ENCODE results near the gene CCDC60.

DNA sequence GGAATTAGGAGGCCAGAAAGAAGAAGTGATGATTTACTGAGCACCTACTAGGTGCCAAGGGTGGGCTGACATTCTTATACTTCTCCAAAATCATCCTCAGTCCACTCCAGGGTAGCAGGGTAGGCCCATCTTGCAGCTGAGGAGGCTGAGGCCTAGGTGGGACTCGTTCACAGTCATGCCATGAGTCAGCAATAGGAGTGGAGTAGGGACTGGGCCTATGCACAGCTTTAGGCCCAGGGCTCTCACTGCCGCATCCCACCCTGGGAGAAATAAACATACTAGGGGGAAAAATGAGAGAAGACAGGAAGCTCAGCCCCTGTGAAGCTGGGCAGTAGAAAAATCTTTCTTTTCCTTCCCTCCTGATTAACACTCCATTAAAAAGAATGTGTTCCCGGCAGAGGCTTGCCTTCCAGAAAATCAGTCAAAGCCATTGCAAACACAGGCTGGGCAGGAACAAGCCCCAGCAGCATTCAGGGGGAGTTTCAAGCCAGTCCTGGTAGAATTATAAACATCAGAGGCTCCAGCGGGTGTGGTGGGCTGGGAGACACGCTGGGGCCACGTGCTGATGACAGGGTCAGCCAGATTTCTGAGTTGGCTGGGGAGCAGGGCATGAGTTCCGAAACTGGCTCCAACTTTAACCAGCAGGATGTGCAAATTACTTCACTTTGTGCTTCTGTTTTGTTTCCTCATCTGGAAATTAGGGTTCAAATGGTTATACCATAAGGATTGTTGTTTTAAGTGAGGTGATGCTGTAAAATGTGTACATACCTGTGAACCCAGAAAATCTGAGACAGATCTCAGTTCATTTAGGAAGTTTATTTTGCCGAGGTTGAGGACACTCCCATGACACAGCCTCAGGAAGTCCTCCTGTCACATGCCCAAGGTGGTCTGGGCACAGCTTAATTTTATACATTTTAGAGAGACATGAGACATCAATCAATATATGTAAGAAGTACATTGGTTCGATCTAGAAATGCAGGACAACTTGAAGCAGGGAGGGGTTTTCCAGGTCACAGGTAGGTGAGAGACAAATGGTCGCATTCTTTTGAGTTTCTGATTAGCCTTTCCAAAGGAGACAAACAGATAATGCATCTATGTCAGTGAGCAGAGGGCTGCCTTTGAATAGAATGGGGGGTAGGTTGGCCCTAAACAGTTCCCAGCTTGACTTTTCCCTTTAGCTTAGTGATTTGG is 2.0 kb downstream of the HSPB8 start:
- RRBS = no CpG with 5 or more reads among the region's 10 CpGs
CAGE:
- cytosol, long polyA plus RNA = no peak
- long polyA plus RNA = no peak
- nucleus, long polyA plus RNA = no peak

DNA sequence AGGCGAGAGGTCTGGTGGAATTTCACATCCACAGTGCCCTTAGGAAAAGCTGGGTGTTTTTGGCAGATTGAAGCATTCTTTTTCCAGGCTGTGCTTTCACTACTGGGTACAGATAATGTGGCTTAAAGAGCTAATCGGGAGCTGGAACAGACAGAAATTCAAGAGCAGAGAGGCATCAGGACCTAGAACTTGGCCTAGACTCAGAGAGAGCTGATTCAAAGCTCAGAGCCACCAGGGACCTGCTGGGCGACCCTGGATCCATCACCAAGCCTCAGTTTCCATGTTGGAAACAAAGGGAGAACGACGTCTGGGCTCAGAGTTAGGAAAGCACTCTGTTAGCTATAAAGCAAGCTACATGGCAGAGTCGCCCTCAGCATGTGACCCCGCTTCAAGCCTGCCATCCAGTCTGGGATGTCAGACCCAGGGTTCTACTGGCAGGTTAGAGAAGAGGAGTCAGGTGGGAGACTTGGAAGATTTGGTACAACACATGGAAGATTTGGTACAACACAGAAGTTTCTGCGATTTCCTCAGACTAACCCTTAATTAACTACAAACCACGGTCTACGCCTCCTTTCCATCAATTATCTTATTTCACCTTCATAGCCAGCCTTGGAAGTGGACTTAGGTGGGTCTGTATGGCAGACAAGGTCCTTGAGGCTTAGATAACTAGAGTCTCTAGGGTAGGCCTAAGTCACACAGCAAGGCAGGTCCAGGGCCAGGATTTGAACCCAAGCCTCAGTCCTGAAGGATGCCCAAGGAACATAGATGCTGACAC is 7.7 kb downstream of the HSPB8 start:
- RRBS = no CpG with 5 or more reads among the region's 10 CpGs
CAGE:
- cytosol, long polyA plus RNA = no peak
- long polyA plus RNA = no peak
- nucleus, long polyA plus RNA = no peak

DNA sequence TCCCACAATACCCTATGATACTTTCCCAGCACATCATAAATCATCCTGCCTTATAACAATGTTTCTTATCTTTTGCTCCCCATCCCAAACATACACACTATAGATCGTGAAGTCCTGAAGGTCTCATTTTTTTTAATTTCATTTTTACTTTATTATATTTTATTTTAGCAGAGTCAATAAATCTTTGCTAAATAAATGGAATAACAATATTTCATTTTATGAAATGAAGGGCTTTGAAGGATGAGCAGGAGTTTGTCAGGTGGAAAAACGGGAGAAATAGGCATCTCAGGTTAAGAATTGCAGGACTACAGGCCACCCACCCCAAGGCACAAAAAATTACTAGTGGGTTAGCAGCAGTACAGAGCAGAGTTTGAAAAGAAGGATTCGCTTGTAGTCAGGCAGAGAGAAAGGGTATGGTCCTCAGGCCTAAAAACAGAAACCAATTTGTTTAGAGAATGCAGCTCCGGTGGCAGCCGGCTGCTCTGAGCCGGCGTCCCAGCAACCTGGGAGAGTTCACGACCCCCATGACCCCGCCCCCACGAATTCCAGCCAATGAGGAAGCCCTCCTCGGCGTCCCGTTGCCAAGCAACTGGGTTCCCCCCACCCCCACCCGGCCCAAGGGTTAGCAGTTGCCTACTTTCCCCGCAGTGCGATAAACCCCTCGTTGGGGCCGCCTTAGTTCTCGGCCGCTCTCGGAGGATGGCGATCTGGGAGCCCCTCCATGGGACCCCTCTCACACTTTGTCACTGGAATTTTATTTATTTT is at the start of gene CCDC60:
Gene CCDC60 (plus strand): TSS at position 645 of the 765 bp plus-strand sequence.
- RRBS = no CpG with 5 or more reads among the region's 22 CpGs
CAGE:
- cytosol, long polyA plus RNA = no peak
- long polyA plus RNA = no peak
- nucleus, long polyA plus RNA = no peak

GRCh38 chr12:119334850-119335348 is 370 bp downstream of the CCDC60 start:
- RRBS = no CpG with 5 or more reads among the region's 10 CpGs
CAGE:
- cytosol, long polyA plus RNA = no peak
- long polyA plus RNA = no peak
- nucleus, long polyA plus RNA = no peak

DNA sequence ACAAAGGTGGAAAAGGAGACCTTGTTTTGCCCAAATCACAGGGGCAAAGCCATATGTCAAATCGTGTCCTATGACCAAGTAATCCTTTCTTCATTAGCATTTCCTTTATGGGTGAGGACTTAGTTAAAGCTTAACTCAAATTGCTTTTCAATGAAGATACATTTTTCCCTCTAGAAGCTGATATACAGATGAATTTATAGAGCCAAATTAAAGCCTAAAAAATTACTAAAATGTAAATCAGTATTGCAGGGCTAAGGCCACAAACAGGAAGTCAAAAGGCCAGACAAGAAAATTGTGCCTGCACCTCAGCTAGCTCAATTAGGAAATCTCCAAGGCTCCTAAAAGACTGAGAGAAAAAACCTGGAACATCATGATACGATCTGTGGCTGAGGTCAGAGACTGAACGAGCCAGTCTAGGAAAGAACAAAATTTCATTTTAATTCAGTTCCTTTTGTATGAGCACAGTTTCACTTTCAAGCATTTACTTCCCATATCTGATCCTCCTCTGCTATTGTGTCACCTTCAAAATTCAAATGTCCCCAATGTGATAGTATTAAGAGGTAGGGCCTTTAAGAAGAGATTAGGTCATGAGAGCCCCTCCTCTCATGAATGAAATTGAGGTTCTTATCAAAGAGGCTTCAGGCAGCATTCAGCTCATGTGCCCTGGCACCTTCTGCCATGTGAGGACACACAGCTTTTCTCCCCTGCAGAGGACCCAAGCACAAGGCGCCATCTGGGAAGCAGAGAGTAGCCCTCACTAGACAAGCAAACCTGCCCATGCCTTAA is 14.7 kb downstream of the PRKAB1 start:
- RRBS = no CpG with 5 or more reads among the region's 4 CpGs
CAGE:
- cytosol, long polyA plus RNA = no peak
- long polyA plus RNA = no peak
- nucleus, long polyA plus RNA = no peak

DNA sequence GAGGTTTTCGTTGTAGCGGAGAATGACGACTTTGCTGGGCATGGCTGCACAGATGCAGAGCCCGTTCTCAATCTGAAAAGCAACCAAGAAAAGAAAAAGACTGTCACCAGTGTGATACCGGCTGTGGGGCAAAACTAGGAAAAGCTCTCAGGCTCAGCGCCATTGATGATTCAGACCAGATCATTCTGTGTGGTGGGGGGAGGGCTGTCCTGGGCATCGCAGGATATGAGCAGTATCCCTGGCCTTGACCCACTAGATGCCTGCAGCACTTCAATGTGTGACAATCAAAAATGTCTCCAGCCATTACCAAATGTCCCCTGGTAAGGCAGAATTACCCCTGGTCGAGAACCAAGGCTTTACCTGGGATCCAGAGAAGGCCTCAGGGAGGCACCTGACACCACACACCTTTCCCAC is 36.5 kb downstream of the PRKAB1 start:
- RRBS = no CpG with 5 or more reads among the region's 8 CpGs
CAGE:
- cytosol, long polyA plus RNA = no peak
- long polyA plus RNA = no peak
- nucleus, long polyA plus RNA = no peak

- RRBS = no CpG with 5 or more reads among the region's 10 CpGs
CAGE:
- cytosol, long polyA plus RNA = no peak
- long polyA plus RNA = no peak
- nucleus, long polyA plus RNA = no peak
These were observed 52.4 kb downstream of the BICDL1 start for GRCh38 chr12:120041357-120041985.

GRCh38 chr12:120069239-120069860 is 47.2 kb downstream of the RAB35 start:
- RRBS = no CpG with 5 or more reads among the region's 7 CpGs
CAGE:
- cytosol, long polyA plus RNA = no peak
- long polyA plus RNA = no peak
- nucleus, long polyA plus RNA = no peak

DNA sequence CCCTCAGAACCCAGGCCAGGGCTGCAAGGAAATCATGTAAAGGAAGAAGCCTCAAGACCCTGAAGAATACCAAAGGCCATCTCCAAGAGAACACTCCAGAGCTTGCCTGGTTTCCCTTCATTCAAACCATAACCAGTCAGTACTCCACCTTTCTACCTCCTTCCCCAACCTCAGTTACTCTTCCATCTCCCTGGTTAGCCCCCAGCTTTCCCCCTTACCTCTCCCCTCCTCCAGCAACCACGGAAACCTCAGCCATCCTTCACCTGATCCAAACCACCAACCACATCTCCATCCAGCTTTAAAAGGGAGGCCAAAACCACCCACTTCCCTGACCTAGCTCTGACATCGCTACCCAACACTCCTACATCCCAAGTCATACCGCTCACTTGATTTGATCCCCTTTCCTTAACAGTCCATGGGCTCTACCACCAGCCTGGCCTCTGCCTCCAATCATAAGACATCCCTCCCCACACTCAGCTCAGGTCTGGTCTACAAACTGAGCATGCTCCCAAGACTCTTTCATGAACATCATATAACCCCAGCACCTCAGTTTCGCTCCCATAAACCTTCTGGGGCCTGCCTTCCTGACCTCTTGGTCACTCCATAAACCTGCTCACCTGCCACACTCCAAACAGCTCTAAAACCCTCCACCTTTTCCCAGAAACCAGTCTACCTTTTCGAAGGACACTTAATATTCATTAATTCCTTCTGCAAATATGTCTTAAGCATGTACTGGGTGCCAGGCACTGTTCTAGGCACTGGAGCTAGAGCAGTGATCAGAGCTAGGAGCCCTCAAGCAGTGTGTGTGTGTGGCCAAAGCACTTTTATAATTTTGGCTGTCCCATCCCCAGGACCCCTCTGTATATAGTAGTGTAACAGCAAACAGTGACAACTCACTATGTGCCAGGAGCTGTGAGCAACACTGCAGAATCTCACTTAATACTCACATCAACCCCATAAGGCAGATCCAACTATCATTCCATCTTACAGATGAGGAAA is 1.3 kb downstream of the RAB35 start:
- RRBS = no CpG with 5 or more reads among the region's 5 CpGs
CAGE:
- cytosol, long polyA plus RNA = no peak
- long polyA plus RNA = no peak
- nucleus, long polyA plus RNA = no peak

DNA sequence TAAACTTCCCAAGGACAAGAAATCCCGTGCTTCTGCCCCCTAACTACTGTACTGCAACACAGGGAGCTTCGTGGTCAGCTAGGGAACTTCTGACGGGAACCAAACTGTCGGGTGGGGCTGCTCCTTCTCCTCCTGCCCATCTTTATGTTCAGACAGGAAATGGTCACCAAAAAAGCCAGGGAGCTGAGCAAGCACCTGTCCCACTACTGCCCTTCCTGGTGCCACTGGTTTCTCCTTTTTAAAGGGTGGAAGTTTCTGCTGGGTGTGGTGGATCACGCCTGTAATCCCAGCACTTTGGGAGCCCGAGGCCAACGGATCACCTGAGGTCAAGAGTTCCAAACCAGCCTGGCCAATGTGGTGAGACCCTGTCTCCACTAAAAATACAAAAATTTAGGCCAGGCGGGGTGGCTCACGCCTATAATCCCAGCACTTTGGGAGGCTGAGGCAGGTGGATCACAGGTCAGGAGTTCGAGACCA is 26.6 kb downstream of the PXN start:
- RRBS = no CpG with 5 or more reads among the region's 10 CpGs
CAGE:
- cytosol, long polyA plus RNA = no peak
- long polyA plus RNA = no peak
- nucleus, long polyA plus RNA = no peak

GRCh38 chr12:120249179-120249526 is 16.4 kb downstream of the PXN start:
- RRBS = no CpG with 5 or more reads among the region's 2 CpGs
CAGE:
- cytosol, long polyA plus RNA = no peak
- long polyA plus RNA = no peak
- nucleus, long polyA plus RNA = no peak

DNA sequence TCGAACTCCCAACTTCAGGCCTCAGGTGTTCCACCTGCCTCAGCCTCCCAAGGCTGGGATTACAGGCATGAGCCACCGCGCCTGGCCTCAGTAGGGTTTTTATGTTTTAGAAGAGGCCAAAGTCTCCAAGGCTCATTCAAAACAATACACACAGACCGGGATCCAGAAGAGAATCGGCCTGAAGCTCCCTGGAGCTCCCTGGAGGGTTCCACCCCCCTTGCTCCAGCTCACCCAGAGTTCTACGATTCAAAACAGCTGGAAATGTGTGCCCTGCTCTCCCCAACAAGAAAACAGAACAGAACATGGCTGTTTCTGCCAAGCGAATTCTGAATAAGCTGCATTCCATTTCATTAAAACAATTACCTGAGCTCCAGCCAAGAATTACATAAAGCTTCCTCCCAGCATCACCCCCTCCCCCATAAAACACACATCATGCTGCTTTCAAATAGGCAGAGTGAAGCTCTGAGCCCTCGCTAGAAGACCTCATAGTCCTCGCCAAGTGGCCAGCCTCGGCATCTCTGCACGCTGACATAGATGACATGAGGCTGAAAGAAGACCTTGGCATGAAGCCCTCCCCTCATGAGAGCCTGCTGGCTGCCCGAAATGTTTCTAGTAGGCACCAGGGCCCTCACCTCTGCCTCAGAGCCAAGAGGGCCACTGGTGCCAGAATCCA is 8.5 kb downstream of the PXN start:
- RRBS = no CpG with 5 or more reads among the region's 12 CpGs
CAGE:
- cytosol, long polyA plus RNA = no peak
- long polyA plus RNA = no peak
- nucleus, long polyA plus RNA = no peak

GRCh38 chr12:120263786-120264063 is 1.8 kb downstream of the PXN start:
- RRBS = no CpG with 5 or more reads among the region's 4 CpGs
CAGE:
- cytosol, long polyA plus RNA = no peak
- long polyA plus RNA = no peak
- nucleus, long polyA plus RNA = no peak

GRCh38 chr12:120264064-120265075 is 1.2 kb downstream of the PXN start:
- RRBS = no CpG with 5 or more reads among the region's 18 CpGs
CAGE:
- cytosol, long polyA plus RNA = no peak
- long polyA plus RNA = no peak
- nucleus, long polyA plus RNA = no peak

DNA sequence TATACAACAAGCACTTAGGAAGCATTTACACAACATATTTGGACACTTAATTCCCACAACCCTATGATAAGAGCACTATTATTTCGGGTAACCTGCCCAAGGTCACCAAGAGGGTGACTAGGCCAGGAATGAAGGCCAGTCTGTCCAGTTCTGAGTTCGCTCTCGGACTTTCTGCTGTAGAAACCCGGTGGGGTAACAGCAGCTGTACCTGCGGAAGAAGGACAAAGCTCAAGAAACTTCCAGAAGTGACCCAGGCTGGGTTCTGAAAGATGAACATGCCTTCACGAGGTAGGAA is 10.8 kb downstream of the PLA2G1B start:
- RRBS = no CpG with 5 or more reads among the region's 6 CpGs
CAGE:
- cytosol, long polyA plus RNA = no peak
- long polyA plus RNA = no peak
- nucleus, long polyA plus RNA = no peak

- RRBS = no CpG with 5 or more reads among the region's 16 CpGs
CAGE:
- cytosol, long polyA plus RNA = no peak
- long polyA plus RNA = no peak
- nucleus, long polyA plus RNA = no peak
These were observed 1.7 kb downstream of the MSI1 start for GRCh38 chr12:120366964-120367900.

GRCh38 chr12:120496526-120497448 is 874 bp downstream of the DYNLL1 start:
- RRBS = under 1% methylated on average over 10 of the region's 41 CpGs
CAGE:
- cytosol, long polyA plus RNA = no peak
- long polyA plus RNA = no peak
- nucleus, long polyA plus RNA = no peak

GRCh38 chr12:120548113-120548519 is 14.0 kb downstream of the RNF10 start:
- RRBS = no CpG with 5 or more reads among the region's 3 CpGs
CAGE:
- cytosol, long polyA plus RNA = no peak
- long polyA plus RNA = no peak
- nucleus, long polyA plus RNA = no peak

- RRBS = no CpG with 5 or more reads among the region's 1 CpG
CAGE:
- cytosol, long polyA plus RNA = no peak
- long polyA plus RNA = no peak
- nucleus, long polyA plus RNA = no peak
These were observed 19.9 kb downstream of the POP5 start for GRCh38 chr12:120561249-120561762.

DNA sequence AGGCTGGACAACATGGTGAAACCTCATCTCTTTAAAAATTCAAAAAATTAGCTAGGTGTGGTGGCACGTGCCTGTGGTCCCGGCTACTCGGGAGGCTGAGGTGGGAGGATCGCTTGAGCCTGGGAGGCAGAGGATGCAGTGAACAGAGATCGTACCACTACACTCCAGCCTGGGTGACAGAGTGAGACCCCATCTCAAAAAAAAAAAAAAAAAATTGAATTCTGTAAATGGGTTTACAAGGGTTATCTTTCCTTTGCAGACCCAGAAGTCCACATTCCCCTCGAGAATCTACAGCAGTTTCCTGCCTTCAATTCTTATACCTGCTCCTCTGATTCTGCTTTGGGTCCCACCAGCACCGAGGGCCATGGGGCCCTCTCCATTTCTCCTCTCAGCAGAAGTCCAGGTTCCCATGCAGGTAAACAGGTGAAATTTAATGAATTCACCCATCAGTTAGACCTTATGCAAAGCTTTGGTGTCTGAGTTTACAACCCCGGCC is 14.6 kb downstream of the POP5 start:
- RRBS = no CpG with 5 or more reads among the region's 8 CpGs
CAGE:
- cytosol, long polyA plus RNA = no peak
- long polyA plus RNA = no peak
- nucleus, long polyA plus RNA = no peak